AG08470 (cell line): ENCODE data around the genes MRS2, GPLD1 and ALDH5A1.

GRCh38 chr6:18118243-18118870 lies 4.1 kb downstream of the NHLRC1 start:
- RRBS = no CpG with 5 or more reads among the region's 4 CpGs

- RRBS = no CpG with 5 or more reads among the region's 5 CpGs
These were observed 6.7 kb downstream of the TPMT start for GRCh38 chr6:18148092-18148622.

GRCh38 chr6:18263415-18263776 lies 934 bp downstream of the DEK start:
- RRBS = no CpG with 5 or more reads among the region's 13 CpGs

- RRBS = no CpG with 5 or more reads among the region's 5 CpGs
These were observed 114.5 kb downstream of the RNF144B start for GRCh38 chr6:18501571-18502189.

DNA sequence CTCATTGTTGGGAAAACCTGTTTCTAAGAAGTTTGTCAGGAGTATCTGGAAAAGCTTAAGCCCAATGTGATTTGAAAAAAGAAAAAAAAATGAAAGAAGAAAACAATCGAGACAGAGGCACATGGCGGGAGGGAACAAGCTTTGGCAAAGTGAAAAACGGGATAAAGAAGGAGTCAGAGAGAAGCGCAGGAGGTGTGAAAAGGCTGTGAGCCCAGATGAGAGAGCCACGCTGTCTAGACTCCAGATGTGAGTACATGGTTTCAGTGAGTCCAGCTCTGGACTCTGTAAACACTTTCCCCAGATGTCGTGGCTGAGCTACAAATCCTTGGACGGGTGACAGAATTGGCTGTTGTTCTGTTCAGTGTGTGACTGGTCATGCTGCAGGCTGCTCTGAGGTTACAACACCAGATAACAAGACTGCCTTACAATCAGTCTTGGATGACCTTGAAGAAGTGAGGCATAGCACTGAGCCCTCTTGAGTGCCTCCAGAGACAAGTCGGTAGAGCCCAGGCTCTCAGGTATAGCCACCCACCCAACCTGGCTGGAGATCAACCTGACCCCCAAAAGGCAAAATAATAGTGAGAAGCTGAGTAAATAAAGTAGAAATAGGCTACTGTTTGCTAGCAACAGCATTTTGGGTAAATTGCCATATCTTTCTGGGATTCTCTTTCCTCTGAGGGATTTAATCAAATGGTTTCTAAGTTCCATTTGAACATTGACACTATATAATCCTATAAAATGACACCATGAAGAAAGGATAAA lies 656.4 kb upstream of the ID4 start:
- RRBS = no CpG with 5 or more reads among the region's 8 CpGs

- RRBS = no CpG with 5 or more reads among the region's 7 CpGs
These were observed 3.2 kb upstream of the ID4 start for GRCh38 chr6:19833806-19834615.

GRCh38 chr6:20401096-20401642 lies 510 bp upstream of the E2F3 start:
- RRBS = 0% methylated on average over 3 of the region's 29 CpGs

GRCh38 chr6:20411690-20412501 lies 10.2 kb downstream of the E2F3 start:
- RRBS = no CpG with 5 or more reads among the region's 11 CpGs

DNA sequence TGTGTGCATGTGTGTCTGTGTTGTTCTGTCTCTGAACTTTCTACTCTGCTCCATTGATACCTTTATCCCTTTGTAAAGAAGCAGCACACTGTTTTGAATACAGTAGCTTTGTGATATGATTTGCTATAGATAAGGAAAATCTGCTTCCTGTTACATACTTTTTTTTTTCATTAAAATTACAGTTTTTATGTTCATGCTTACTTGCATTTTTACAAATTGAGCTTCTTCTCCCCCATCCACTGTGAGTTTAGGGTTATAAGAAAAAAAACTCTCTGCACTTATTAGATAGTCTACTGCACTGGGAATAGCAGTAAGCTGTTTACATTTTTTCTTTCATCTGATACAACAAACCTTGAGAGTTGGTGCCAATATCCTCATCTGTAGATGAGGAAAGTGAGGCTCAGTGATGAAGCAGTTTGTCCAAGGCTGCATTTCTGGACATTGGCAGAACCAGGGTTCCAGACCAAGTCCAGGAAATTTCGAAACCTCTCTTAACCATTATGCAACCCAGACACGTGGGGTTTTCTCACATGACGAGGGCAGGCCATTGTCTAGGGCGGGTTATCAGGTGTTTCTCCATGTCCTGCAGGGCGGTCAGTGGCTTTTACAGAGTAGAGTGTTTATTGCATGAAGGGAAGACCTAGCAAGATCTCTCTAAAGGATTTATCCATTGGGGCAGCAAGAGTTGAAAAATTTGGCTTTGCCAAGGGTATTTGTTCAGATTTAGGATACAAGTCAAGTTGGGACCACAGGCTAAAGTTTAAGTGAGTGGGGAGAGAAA lies 22.9 kb downstream of the E2F3 start:
- RRBS = no CpG with 5 or more reads among the region's 5 CpGs

DNA sequence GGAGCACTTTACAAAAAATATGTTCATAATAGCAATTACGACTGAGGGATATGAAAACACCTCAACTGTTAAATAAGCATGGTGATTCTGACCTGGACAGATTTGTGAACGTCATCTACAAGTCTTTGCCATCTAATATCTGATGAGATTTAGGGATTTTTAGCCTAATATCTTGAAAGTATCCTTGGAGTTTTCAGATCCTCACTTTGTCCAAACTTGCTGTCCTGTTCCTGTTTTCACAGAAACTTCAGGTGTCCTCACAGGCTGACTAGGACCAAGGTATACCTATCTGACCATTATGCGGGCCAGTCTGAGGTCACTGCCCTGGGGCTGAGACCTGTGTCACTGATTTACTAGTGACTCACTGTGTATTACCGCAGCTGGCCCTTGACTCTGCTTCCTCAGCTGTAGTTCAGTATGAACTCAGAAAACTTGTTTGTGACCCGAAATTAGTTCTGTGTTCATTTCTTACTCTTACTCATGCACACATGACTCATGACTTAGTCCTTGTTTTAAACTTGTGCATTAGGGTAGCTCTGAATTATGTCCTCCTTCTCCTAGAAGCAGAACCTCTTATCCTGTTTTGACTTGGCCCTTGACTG lies 343.0 kb downstream of the CDKAL1 start:
- RRBS = no CpG with 5 or more reads among the region's 5 CpGs

DNA sequence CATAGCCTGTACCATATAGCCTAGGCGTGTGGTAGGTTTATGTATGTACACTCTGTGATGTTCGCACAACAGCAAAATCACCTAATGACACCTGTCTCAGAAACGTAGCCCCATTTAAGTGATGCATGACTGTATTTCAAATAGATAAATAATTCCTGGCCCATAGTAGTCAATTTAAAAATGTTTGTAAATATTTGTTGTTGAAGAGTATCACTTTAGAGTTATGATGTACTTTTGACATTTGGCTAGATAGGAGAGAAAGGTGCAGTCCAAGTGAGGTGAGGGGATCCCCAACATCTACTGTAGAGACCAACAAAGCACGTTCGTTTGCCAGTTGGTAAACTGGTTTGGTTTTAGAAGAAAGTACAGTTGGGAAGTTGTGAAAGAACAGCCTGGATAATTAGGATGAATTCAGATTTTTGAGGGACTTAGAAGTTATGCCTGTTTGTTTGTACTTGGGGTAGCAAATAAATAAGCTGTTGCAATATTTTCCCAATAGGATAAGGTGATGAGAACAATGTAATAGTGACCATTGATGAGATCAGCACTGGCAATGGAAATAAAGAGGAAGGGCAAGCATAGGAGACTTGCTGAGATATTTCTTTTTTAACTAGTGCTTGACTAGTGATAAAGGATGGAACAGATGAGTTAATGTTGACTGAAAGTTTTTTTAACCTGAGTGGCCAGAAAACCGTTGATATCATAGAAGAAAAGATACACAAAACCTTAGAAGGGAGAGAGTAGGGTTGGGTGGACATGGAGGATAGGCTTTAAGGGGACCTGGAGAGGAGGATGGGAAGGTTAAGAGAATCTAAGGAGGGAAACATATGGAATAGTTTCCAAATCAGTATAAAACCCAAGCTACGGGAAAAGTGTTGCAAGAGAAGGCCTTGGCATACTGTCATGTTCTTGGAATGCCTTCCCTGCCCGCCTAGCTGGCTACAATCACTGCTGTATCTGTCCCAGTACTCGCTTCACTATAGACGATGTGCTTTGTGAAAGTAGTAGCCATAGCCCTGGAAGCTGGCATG lies 498.8 kb downstream of the CDKAL1 start:
- RRBS = no CpG with 5 or more reads among the region's 10 CpGs

DNA sequence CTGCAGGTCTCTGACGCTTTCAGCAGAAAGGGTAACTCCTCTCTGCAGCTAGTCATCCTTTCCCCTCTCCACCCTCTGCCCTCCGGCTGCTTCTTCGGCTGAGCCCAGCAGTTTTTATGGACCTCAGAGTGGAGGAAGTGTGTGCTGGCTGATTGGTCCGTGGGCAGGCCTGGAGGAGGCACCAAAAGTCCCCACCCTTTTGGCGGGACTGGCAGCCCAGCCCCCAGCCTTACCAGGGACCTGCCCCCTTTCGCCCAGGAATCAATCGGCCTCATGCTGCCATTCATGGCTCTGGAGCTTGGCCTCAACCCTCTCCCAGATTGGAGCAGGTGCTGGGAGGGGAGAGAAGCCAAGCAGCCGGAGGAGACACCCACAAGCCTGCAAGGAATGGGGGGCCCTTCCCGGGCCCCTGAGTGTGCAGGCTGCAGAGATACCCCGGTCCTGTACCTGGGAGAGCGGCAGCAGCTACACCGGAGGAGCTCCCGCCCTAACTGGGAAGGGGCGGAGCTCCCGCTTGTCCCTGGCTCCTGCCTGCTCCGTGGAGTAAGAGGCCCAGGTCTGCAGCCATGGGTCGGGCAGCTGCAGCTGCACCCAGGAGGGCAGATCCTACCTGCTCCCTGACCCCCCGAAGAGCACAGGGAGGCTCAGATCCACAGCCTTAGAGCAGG lies 170.3 kb upstream of the SOX4 start:
- RRBS = no CpG with 5 or more reads among the region's 18 CpGs

DNA sequence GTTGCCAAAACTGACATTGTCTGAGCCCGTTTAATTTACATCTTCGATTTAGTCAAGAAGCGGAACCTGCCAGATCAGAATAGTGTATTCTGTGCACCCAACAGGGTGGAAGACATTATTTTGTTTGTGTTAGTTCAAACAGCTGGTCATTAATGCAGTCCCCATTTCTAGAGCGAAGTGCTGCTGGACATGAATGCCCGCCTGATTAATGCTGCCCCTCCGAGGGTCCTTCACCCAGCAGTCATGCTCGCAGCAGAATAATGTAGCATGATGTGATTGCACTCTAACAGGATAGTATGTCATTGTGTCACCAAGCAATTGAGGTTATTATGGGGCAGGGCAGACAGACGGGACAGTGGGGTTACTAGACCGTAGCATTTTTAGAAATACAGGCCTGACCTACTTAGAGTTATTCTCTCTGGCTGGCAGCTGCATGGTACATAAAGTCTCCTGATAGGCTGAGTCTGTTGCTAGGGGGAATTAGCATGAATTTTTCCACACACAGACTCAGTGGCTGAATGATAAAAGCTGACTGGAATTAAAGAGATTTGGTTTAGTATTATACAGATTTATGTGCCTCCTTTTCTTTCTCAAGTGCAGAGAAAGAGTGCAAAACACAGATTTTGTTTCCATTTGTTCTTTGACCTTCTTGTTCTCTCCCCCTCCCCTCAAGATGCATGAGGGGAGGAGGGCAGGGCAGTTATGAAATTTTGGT lies 147.1 kb downstream of the PRL start:
- RRBS = no CpG with 5 or more reads among the region's 9 CpGs

DNA sequence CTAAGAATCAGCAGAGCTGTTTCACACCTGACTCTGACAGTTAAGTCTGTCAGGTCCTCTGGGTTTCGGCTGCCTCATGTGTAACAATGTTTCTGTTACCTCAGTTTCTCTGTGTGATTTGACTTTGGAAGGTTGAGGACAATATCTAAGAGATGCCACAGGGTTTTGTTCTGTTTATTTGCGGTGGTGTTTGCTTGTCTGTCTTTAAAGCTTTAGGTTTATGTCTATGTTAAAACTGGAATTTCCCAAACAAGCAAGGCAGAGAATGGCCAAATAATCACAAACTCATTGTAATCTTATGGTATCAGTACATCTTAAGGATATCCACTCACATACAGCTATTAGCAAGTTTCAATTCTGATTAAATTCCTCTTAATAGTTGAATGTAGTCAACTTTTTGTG lies 319.3 kb downstream of the HDGFL1 start:
- RRBS = no CpG with 5 or more reads among the region's 2 CpGs

DNA sequence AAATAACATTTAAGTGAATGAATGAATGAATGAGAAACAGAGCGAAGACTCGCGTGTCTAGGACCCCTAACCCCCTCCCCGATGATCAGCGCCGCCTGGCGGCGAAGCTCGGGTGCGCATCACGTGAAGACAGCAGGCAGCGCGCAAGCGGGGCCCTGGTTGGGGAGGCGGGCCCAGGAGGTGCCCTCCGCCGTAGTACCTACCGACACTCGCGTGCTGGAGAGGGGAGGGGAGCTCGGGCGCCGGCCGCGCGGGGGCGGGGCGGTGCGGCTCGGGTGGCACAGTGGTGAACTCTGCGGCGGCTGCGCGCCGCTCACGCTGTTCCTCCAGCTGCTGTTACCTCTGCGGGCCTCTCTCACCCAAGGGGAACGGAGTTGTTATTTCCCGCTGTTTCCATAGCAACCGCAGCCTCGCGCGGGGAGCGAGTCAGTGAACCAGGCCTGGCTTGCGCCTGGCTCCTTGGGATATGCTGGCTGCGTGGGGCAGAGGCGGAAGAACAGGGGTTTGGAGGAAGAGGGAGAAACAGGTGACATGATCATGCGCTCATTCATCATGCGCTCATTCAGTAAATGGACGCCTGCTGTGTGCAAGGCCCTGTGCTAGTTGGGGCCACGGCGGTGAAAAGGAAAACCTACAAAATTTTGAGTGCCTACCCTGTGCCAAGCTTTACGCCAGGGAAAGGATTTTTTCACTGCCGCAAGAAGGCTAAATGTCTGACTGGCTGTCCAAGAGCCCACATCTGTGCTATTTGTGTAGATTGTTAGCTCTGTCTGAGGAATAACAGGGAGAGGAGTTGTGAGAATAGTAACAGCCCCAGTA lies 2.1 kb upstream of the DCDC2 start:
- RRBS = no CpG with 5 or more reads among the region's 54 CpGs

DNA sequence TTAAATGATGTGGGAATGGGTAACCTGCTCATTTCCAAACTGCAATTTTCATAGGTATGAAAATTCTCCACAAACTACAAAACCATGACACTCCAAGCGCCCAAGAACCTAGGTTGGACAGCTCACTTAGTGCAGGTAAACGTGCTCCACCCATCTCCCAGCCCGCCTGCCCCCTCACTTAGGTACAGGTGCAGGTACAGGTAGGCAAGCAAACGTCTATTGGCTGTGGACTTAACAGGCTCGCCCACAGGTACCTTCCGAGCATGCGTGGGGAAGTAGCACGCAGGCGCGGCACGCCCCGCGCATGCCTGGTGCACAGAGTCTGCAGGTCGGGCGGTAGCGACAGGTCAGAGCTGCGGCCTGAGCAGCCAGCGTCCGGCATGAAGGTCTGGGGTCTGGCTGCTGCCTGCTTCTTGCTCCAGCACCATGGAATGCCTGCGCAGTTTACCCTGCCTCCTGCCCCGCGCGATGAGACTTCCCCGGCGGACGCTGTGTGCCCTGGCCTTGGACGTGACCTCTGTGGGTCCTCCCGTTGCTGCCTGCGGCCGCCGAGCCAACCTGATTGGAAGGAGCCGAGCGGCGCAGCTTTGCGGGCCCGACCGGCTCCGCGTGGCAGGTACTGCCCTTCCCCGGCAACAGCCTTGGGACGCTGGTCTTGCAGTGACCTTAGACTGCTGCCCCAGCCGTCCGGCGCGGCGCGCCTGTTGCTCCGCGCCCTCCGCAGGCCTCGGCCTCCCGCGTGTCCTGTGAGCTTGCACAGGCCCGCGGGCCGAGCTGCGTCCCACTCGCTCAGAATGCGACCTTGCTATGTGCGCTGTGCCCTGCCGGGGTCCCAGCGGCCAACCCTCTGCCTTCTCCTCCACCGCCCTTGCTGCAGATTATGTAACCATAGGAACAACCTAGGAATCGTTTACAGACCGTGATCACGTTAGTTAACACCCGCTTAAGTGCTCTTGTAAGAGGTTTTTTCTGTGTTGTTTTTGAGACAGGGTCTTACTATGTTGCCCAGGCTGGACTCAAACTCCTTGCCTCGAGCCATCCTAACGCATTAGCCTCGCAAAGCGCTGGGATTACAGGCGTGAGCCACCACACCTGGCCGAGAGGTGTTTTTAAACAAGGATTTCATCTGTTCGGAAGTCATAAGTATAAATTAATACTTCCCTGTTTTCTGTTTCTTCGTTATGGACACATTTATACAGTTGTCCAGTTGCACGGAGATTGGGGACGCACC lies at the start of gene MRS2:
TSS of gene MRS2 (plus strand) at position 316 of the 1,231 bp plus-strand sequence.
- RRBS = 2% methylated on average over 11 of the region's 77 CpGs

DNA sequence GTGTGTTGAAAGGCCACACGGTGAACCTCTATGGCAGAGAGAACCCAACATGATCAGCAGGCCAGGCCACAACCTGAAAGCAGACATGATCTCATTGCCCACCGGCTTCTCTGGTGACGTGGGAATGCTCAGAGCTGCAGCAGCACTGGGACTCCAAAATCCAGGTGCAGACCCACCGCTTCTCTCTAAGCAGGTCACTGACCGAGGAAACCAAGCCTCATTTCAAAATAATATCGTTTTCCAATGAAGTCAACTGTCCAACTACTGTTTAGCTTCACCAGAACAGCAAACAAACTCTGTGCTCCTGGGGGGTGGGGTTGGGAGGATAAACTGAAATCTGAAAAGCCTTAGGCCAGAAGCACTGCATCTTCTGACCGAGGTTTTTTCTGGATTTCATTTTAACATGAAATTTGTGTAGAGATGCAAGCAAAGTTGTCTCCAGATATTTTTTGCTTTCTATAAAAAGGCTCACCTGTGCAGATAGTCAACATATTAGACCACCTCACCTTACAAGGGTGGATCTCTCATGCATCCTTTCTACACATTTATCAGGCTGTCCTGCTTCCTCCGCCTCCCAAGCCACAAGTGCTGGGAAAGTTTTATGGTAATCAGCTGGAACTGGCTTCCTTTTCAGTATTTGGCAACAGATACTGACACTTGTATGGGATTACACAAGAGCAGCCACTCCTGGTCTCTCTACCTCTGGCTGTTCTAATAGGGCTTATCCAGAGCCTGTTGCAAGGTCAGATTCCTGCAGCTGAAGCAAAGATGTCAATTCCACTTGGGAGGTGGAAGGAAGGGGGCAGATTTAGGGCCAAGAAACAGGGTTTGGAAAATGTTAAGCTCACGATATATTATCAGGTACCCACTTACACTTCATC lies at the start of gene GPLD1:
TSS of gene GPLD1 (minus strand) at position 154 of the 881 bp plus-strand sequence.
- RRBS = no CpG with 5 or more reads among the region's 9 CpGs

DNA sequence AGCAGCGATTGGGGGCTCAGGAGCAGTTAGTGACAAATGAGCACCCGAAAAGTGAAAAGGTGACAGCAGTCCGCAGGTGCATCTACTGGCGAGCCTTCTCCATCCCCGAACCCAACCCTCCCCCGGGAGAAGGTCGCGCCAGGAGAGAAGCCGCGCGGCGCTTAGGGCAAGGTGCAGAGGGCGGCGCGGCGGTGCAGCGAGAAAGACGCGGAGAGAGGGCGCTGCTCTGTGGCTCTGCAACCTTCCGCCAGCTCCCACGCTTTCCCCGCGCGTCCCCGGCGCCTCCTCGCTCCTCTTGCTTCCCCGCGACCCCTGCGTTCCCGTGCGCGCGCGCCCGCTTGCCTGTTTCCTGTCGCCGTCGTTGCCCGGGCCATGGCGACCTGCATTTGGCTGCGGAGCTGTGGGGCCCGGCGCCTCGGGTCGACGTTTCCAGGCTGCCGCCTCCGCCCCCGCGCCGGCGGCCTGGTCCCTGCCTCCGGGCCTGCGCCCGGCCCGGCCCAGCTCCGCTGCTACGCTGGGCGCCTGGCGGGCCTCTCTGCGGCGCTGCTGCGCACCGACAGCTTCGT lies at the start of gene ALDH5A1:
TSS of gene ALDH5A1 (plus strand) at position 345 of the 566 bp plus-strand sequence.
- RRBS = under 1% methylated on average over 30 of the region's 67 CpGs

GRCh38 chr6:24702654-24703190 lies 16.2 kb downstream of the C6orf62 start:
- RRBS = no CpG with 5 or more reads among the region's 4 CpGs

- RRBS = no CpG with 5 or more reads among the region's 4 CpGs
These were observed 437 bp downstream of the C6orf62 start for GRCh38 chr6:24718545-24718888.